WTC11 (cell line): Measurements from ENCODE around the gene HOXB6.

DNA sequence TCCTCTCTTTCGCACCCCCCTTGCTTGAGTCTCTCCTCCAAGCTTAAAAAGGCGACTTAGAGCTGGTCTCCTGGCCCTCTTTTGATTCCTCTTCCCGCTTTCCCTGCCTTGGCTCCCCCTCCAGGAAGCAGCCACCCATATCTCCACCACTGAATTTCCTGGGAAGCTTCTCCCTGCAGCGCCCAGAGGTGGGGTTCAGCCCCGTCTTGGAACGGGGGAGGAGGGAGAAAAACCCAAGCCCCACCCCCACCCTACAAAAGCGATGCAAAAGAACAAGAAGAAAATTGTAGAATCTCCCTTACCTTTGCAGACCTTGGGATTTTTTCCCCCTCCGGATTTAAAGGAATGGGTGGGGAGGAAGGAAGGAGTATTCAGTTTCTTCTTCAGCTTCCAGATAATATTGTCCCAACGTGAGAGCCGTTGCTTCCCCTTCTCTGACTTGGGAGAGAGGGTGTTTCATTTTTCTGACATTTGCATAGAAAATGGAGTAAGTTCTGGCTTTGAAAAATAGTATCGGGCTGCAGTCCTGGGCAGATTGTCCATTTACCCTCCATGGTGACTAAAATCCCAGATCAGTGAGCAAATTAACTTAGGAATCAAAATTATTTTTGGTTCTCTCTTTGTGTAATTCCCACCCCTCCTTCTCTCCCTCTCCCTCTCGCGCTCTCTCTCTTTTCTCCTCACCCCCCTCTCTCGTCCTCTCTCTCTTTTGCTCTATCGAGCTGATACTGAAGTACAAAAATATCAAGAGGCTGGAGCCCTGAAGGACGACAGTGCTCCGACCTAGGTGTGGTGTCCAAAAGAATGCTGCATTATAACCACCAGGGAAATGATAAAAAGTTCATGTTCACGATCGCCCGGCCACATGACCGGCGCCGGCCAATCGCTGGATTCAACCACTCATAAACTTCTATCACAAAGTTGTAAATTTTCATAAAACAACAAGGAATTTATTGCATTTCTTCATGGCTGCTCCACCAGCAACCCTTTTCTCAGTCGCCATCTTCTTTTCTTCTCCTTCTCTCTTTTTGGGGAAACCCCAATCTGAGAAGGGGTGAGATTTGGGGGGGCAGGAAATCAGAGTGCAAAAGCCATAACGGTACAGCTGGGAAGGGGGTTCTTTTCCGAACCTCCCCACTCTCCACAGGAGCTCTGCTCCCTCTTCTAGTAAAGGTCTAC is at the start of gene HOXB6:
HOXB6 (minus strand) TSS at position 809 of the 1,179 bp plus-strand sequence.
- PRO-cap = no peak

DNA sequence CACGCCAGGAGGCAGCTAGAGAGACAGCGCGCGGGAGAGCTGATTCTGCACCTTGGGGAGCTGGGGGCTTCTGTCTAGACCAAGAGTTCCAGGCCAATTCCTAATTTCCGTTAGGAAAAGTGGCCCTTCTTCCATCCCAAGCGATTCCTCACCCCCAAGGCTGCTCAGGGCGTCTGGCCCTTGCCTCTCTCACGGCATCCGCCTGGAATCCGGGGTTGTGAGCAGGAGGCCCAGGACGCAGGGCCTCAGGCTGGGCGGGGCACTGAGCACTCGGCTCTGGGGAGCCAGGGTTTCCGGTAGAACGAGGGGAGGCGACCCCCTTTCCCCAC is 19.8 kb upstream of the HOXB9 start:
- PRO-cap = no peak

GRCh38 chr17:48757749-48758109 is 29.2 kb upstream of the HOXB13 start:
- PRO-cap = no peak

DNA sequence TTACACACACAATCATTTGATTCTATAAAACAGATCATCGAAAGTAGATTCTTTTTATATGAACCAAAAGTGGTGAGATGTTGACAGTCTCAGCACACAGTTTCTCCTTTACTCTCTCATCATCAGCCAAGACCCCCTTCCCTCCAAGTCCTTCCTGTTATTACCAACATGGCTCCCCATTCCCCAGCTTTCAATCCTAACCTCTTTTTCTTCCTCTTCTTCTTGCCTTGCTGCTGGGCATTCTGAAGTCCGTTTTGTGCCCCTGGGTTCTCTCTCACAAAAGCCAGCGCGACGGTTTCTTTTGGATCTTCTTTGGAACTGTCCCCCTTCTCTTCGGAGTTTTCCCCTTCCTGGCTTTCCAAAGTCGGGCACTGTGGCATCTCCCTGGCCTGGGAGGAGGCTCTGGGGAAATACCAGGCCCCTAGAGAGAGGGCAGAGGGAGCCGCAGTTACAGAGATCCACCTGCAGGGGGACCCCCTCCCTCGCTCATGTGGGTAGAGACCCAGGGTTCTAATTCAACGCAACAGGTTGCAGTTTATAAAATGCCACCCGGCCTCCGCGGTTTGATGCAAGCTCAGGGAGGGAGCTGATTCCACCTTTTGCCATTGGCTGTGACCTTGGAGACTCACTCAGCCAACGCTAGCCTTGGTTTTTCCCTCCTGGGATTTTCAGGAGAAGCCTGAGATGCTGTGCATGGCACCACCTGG is 12.3 kb downstream of the TTLL6 start:
- PRO-cap = unidirectional peak, minus-strand start at position 404 of the sequence

DNA sequence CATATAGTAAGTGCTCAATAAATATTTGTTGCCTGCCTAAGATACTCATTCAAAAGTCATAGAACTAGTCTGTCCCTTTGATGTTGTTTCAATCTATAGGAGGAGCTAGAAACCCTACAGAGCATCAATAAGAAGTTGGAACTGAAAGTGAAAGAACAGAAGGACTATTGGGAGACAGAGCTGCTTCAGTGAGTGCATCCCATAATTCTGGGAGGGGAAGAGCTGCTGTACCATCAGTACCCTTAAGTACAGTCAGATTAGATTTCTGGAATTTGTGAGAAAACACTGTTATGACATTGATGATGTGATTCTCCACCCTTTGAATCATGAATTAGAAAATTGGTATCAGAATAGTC is 20.1 kb downstream of the CALCOCO2 start:
- PRO-cap = no peak

DNA sequence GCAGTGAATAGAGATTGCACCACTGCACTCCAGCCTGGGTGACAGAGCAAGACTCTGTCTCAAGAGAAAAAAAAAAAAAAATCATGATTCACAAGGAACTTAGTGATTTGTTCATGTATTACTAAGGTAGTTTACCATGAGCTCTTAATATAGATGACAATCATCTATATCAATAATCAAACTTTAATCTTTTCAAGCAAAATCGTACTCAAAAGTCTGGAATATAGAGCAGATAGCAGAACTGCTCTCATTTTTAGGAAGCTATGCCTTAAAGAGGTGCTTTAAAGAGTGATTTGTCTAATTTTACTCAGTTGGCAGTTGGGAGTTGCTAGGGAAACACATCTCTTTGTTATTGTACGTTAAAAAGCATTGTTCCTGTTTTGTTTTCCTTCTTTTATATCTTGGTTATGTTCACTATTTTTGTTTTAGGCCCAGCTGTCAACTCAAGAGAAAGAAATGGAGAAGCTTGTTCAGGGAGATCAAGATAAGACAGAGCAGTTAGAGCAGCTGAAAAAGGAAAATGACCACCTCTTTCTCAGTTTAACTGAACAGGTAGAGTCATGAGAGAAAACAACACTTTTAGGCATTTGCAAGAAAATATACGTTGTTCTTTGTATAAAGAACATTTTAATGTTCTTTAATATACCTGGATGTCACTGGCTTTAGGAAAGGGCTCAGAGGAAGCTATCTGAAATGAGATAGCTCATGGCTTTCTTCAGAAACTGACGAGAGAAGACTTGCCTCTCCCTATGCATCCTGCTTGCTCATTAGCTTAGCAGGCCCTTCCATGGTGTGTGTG is 21.4 kb downstream of the CALCOCO2 start:
- PRO-cap = no peak

DNA sequence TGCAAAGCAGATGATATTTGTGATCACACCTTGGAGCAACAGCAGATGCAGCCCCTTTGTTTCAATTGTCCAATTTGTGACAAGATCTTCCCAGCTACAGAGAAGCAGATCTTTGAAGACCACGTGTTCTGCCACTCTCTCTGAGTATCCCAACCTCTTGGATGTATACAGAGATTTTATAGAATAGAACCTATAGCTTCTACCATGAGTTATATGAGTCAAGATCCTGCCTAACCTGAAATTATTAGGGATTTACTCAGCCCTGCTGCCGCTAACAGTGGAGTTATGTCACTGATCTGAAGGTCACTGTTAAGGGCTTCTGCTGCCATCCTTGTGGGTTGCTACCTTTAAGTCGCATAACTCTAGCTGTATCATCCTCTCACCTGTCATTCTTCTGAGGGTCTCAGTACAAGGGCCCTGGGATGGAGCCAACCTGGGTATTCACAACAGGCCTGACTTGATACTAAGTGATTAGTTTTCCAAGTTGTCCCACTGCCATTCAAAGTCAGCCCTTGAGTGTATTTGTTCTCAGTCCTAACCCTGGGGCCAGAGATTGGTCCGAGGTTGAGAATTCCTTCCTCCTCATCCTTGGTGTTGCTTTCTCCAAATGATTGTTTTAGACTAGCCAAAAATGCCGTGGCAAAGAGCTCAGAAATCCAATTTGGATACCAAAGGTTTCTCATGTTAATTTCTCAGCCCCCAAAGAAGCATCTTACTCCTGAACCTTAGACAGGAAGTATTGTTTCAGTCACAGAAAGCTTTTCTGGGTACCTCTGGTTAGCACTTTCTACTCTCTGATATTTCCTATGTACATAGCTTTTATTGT is 29.5 kb upstream of the ATP5MC1 start:
- PRO-cap = no peak

DNA sequence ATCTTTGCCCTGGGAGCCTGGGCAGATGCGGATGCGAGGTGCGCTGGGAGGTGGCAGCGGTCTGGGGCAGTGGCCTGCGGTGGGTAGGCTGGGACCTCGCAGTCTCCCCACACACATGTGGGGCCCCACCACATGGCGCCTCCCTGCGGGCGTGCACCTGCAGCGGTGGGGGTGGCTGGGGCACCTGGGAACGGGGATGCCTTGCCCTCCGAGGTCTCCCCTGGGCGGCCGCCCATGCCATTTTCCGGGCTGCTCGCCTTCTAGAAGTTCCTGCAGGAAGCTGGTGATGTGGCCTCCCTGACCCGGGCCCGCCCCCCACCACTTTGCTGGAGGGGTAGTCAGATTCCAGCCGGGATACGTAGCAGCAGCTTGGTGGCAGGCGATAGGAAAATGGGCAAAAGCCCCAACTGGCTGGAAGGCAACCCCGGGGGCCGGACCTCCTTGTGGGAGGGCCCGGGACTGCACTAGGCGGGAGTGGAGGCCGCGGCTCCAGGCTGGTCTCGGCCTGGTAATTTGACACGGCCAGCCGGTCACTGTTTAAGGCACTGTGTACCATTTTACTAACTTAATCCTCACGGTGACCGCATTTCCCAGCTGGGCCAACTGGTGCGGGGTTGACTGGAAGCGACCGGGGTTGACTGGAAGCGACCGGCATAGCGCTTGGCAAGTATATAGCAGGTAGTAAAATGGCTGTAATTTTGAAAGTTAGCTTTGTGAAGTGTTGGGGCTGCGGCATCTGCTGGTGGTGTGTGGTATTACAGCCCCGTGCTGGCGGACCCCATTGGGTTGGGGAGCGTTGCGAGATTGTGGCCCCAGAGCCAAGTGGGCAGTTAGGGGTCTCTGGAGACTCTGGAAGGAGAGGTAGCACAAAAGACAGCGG is 38.5 kb downstream of the IGF2BP1 start:
- PRO-cap = no peak

DNA sequence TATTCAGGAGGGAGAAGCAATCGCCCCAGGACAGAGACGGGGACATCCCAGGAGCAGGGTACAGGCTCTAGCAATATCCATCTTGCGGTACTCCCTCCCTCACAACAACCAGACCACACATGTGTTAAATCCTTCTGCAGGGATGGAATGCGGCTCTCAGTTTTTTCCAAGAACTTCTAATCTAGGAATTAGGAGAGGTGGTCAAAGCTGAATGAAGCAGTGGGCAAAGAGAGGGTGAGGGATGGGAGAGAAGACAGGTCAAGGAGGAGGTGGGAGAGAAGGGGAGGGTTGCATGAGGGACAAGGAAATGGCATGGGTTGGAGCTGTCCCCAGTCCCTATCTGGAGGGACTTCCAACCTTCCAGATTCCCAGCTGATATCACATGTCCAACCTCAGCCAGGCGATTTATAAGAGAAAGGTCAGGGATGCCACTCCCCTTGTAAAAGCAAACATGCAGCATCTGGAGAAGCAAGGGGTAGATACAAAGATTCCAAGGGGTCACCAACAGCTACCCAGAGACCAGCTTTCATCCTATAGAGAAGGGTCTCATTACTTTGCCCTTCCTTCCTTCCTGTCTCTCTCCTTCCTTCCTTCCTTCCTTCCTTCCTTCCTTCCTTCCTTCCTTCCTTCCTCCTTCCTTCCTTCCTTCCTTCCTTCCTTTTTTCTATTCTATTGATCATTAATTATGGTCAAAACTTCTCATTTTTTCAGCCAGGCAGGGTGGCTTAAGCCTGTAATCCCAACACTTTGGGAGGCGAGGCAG is 2.7 kb downstream of the PHOSPHO1 start:
- PRO-cap = no peak

- PRO-cap = no peak
These were observed 29.1 kb upstream of the PHOSPHO1 start for GRCh38 chr17:49259714-49260015.

DNA sequence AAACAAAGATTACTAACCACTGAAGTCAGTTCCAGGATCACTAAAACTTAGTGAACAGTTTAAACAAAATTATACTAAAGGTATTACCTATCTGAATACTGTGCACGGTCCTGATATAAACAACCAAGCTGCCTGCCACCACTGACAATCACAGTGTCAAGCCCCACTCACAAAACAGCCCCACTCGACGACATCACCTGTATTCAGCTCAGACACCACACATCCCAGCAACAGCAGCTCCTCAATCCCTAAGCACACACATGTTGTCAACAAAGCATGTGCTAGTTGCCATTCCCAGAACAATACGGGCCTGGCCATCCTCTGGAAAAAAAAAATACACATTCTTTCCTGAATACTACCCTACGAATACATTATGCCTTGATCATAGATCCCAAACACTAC is 1.6 kb downstream of the ZNF652 start:
- PRO-cap = no peak

- PRO-cap = no peak
These were observed 10.3 kb downstream of the PHB1 start for GRCh38 chr17:49404266-49404811.

DNA sequence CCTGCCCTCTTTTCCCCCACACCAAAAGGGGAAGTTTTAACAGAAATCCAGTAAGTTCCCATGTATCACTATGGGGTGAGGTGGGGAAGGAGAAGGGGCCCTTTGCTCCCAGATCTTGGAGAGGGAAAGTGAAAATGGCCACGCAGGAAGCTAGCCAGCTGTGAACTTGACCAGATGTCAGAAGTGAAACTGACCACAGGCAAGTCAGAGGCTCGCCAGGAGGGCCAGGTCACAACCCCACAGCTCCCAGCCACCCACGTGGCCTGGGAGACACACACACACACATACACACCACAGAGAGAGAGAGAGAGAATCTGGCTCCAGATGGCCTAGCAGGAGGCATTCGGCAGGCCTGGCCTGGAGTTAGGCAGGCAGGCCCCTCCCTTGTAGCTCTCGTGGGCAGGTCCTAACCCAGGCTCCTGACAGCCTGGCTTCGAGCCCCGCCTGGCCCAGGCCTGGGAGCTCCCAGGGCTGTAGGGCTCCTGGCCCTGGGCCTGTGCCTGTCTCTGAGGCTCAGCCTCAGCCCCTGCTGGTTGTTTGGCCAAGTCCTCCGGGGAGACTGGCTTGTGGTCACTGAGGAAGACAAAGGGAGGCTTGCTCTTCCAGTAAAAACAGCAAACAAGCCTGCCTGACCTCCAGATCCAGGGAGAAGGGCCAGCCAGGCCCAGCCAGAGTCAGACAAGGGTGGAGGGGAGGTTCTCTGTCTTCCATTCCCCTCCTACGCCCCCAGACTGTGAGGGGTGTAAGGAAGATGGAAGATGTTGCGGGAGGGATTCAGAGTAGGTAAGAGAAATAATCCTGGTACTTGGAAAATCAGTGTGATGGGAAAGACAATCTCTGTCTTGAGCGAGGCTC is 20.2 kb downstream of the NGFR start:
- PRO-cap = no peak

GRCh38 chr17:49567726-49568568 is 7.7 kb upstream of the NXPH3 start:
- PRO-cap = no peak

GRCh38 chr17:49576590-49577102 is 975 bp downstream of the NXPH3 start:
- PRO-cap = no peak

DNA sequence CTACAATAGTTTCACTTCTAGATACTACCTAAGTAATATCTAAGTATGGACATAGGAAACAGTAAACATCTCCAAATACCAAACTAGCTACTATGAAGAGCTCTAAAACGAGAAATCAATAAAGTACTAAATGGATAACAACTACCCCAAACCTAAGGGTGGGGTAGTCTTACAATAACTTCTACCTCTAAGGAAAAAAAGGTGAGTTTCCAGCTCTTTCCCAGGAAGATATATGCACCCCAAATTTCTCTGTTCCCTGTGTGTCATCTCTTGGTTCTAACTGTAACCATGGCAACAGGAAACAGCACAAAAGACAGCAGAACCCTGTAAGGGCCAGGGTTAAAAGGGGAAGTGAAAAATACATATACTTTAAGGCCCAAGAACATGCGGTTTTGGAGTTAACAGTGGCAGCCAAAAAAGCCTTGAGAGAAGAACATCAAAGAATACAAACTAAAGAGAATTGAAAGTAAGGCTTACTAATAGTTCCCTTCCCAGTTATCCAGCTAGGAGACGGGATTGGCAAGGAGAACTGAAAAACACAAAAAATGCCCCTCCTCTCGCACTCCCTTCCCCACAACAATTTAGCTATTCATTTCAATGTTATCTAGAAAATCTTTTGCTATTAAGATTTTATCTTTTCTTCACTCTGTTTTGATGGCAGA is 1.7 kb downstream of the SPOP start:
- PRO-cap = no peak

DNA sequence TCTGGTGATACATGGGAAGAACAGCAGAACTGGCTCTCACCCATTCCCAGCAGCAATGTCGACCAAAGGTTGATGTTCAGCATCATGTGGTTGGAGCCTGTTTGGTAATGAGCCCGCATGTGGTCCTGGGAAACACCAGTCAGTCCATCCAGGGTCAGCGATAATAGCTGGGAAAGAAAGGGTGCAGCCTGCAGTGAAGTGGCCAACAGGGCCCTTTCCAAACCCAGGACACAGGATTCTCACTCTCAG is 3.8 kb downstream of the SLC35B1 start:
- PRO-cap = no peak

DNA sequence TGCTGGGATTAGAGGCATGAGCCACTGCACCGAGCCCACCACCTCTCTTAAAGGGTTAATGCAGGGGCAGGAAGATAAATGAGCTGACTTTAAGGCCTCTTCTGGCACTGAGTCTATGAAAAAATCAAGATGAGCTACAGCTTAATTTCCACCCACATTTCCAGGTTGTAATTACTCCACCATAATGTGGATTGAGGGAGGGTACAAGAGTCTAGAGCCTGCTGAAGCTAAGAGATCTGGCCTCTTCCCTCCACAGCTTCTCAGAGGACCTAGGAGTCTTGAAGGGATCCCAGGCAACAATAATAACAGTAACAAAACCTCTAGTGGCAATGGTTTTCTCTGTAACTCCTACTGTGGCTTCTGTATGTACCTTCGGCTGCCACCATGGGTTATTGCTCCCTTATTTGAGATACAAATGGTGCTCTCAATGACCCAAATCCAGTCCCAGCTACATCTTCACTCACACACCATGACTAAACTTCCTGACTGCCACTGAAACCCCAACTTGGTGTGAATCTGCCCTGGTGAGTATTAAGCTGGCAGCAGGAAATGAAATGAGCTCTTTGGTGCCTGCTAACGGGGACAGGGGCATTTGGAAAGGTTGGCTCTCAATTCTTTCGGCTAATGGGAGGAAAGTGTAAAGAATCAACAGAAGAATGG is 7.3 kb upstream of the SLC35B1 start:
- PRO-cap = no peak

GRCh38 chr17:49730010-49730674 is 22.4 kb upstream of the SLC35B1 start:
- PRO-cap = no peak

GRCh38 chr17:49807119-49807387 is 18.6 kb downstream of the KAT7 start:
- PRO-cap = no peak